ENCODE results near the genes GON7 and SERPINA9.

DNA sequence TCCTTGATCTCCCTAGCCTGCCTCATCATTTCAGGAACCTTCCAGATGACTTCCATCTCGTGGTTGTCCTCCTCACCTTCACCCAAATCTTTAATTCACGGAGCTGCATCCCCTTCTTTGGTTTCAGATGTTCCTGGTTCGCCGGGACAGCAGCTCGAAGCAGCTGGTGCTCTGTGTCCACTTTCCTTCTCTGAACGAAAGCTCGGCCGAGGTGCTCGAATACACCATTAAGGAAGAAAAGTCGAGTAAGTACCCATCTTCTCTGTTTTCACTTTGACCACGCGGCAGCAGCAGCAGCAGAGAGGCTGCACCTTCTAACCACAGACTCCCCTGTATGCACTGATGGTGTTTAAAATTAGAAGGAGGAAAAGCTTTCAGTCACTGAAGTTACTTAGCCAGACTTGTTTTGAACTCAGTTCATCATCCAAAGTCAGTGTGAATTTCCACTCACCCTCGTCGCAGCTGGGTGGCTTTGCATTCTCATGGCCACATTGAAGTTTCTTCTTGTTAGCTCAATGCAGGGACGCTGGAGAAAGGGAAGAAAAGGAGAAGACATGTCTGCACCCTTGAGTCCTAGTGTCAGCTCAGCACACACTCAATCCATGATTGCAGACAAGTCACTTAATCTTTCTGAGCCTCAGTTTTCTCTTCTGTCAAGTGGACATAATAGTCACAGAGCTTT, 63.8 kb downstream of the RIN3 start:
- PRO-cap, result no peak
- RAMPAGE, long total RNA, 2 experiments, result no peak in any of the 2 experiments

GRCh38 chr14:92711586-92712417, 36.6 kb downstream of the LGMN start:
- PRO-cap, result no peak
- RAMPAGE, long total RNA, 2 experiments, result no peak in any of the 2 experiments

GRCh38 chr14:92726116-92726733, 22.2 kb downstream of the LGMN start:
- PRO-cap, result no peak
- RAMPAGE, long total RNA, 2 experiments, result no peak in any of the 2 experiments

GRCh38 chr14:92753220-92753742, 4.9 kb upstream of the LGMN start:
- PRO-cap, result no peak
- RAMPAGE, long total RNA, 2 experiments, result no peak in any of the 2 experiments

- PRO-cap, result no peak
- RAMPAGE, long total RNA, 2 experiments, result no peak in any of the 2 experiments
Measured at GRCh38 chr14:92780299-92780913, 13.7 kb upstream of the GOLGA5 start.

DNA sequence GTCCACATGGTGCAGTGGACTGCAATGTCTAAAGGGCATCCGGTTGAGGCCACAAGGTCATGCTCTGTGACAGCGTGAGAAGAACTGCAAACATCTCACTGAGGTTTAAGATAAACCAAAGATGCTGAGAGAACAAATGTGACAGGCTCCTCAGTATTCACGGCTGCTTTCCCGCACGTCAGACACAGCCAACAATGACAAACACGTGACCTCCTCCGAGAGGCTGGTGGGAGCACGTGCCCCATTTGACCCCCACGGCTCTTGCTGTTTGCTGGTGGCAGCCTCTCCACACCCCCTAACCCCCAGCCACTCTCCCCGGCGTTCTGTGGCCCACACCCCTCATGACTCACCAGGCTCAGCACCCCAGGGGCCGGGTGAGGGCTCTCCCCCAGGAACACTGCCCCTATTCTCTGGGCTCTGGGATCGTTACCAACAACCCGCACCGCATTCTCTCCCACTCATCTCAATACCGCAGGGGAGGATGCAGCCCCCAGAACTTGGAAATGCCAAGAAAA, 79.4 kb downstream of the ITPK1 start:
- PRO-cap, result no peak
- RAMPAGE, long total RNA, 2 experiments, result no peak in any of the 2 experiments

GRCh38 chr14:93137761-93138223, 22.1 kb upstream of the ITPK1 start:
- PRO-cap, result no peak
- RAMPAGE, long total RNA, 2 experiments, result no peak in any of the 2 experiments

GRCh38 chr14:93206472-93207165, at the start of gene GON7:
Gene GON7, minus strand, starts transcription at chr14:93207065.
- PRO-cap, result bidirectional peak, plus-strand start at chr14:93207284, minus-strand start at chr14:93207065
- RAMPAGE, long total RNA, 2 experiments, result start-site peak on the minus strand in 2 of 2 experiments, at chr14:93207044-93207093 at its widest, 71 to 134 reads per replicate

DNA sequence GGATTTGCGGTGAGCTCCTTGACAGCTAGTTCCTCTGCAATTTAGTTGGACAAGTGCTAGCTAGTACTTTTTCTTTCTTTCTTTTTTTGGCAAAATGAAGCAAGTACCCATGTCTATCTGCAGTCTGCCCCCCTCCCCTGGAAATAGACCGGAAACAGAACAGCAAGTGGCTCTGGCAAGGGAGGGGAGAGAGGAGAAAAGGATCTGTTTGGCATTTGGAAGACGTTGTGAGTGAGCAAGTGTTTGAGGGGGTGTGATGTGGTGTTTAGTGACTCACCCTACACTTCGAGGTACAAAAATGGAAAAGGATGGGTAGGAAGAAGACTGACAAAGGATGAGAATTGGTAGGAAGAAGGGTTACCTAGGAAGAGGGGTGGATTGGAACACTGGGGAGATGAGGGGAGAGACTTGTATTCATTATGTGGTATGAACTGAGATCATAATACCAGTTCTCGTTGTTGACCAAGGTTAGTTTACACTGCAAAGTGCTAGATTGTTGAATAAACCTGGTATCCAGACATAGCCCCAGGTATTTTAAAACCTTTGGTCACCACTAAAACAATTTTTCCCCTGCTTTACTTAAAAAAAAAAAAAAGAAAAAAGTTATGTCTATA, 936 bp downstream of the UBR7 start:
- PRO-cap, result no peak
- RAMPAGE, long total RNA, 2 experiments, result no peak in any of the 2 experiments

GRCh38 chr14:93431056-93431340, 259 bp downstream of the UNC79 start:
- PRO-cap, result no peak
- RAMPAGE, long total RNA, 2 experiments, result no peak in any of the 2 experiments

DNA sequence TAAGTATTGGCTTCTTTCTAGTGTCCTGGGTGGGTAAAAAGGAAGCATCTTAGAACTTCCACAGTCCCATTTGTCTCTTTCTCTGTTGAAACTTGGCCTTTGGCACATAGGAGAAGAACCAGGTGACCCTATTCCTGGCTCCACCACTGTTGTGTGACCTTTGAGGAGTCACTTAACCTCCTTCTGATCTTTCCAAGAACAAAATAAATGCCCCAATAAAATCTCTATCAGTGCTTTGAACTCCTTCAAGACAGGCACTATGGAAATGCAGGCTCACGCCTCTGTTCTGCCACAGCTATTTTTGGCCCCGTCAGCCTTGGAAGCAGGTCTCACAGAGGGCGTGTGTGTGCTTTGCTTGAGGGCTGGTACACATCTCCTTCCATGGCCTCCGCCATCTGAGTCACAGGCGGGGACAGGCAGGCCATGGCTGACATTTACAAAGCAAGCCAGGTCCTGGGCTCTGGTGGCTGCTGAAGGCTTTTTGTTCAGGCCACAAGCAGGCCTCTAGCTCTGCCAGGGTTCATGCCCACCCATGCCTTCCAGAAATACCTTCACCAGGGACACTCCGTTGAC, 16.1 kb downstream of the PRIMA1 start:
- PRO-cap, result no peak
- RAMPAGE, long total RNA, 2 experiments, result no peak in any of the 2 experiments

DNA sequence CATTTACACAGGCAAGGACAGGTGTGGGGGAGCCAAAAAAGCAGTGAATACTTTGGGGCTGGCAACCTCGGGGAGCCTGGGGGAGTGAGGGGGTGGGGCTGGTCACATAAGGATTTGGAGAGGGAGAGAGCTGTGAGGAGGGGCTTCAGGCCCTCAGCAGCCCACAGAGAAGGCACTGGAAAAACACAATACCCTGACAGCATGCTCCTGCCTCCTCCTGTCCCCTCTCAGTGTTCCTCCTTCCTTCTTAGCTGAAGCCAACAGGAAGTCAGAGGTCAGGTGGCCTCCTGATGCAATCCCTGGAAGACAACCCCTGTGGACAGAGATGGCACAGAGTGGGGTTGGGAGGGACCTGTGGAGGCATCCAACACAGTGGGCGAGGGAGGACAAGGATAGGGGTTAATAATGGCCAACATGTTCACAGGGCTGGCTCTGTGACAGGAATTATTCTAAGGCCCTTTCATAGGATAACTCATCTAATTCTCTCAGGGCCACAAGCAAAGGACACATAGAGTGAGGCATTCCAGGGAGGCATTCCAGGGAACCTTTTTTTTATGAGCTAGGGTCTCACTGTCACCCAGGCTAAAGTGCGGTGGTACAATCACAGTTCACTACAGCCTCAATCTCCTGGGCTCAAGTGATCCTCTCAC, 15.4 kb upstream of the IFI27L2 start:
- PRO-cap, result no peak
- RAMPAGE, long total RNA, 2 experiments, result no peak in any of the 2 experiments

- PRO-cap, result no peak
- RAMPAGE, long total RNA, 2 experiments, result no peak in any of the 2 experiments
Measured at GRCh38 chr14:94288516-94289384, 4.3 kb downstream of the SERPINA10 start.

- PRO-cap, result no peak
- RAMPAGE, long total RNA, 2 experiments, result no peak in any of the 2 experiments
Measured at GRCh38 chr14:94345655-94346145, 22.6 kb upstream of the SERPINA6 start.

DNA sequence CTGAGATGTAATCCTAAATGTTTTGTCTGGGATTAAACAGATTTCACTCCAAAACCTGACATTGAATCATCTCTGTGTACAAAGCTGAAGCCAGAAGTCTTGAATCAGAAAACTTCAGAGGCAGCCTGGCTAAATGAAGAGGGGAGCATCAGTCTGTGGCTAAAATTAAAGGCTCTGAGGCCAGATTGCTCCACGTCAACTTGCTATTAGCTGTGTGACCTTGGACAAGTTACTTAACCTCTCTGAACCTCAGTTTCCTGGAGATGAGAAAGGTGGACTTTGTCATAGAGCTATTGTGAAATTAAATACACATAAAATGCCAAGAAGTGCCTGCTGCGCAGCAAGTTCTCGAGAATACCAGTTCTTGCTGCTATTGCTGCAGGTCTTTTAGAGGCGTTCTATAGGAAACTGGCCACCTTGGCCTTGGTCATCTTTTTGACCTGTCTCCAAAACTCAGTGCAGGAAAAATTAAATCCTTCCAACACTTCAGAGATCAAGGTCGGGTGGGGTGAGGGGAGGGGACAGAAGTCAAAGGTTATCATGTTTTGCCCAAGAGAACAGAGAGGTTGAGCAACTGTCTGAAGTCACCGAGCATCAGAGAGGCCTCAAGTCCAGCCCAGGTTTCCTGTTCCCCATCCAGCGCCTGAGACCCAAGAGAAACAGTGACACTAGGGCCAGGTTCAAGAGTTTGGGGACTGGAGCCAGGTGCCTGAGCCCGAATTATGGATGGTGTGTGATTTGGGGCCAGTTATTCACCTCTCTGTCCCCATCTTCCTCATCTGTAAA, 1.2 kb downstream of the SERPINA1 start:
- PRO-cap, result no peak
- RAMPAGE, long total RNA, 2 experiments, result no peak in any of the 2 experiments

DNA sequence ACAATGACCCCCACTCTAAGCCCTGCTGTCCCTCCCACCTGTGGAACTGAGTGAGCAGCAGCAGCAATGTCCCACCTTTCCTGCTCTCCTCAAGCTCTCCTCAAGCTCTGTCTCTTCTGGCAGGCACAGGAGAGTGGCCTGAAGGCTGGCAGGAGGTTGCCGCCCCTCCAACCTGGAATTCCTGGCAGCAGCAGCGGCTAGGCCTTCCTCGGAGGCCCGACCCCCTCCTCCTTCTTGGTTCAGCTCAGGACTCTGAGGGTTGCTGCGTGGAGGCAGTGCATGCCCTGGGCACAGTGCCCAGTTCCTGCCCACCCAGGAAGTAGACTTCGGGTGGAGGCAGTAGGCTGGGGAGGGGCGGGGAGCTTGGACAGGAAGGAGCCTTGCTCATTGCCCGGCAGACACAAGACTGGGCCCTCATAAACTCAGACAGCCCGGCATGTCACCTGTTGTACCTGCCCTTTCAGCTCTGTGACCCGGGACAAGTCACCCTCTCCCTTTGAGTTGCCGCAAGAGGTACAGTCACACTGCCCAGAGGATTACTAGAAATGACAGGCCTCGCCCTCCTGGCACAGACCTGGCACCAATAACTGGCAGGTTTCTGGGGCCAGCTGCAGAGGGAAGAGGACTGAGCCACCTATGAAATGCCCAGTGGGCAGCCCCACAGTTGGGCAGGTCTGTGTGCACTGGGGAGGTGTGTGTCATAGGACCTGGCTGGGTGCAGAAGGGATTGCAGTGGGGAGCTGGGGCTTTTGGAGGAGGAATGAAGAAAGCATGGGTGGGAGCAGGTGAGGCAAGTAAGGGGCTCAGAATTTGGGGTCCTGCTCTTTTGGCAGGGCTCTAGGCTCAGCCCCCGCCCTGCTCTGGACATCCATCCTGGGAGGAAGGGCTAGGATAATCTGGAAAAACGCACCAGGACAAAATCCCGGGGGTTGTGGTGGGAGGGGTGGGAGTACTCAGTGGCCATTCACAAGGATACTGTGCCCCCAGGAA, 2.3 kb upstream of the SERPINA1 start:
- PRO-cap, result no peak
- RAMPAGE, long total RNA, 2 experiments, result start-site peak on the minus strand in 2 of 2 experiments, centred at positions 240 to 250 of the sequence, 60 to 64 reads per replicate

GRCh38 chr14:94451872-94452231, 748 bp downstream of the SERPINA11 start:
- PRO-cap, result no peak
- RAMPAGE, long total RNA, 2 experiments, result no peak in any of the 2 experiments

GRCh38 chr14:94476017-94476728, at the start of gene SERPINA9:
Gene SERPINA9, minus strand, starts transcription at chr14:94476197.
- PRO-cap, result no peak
- RAMPAGE, long total RNA, 2 experiments, result no peak in any of the 2 experiments

DNA sequence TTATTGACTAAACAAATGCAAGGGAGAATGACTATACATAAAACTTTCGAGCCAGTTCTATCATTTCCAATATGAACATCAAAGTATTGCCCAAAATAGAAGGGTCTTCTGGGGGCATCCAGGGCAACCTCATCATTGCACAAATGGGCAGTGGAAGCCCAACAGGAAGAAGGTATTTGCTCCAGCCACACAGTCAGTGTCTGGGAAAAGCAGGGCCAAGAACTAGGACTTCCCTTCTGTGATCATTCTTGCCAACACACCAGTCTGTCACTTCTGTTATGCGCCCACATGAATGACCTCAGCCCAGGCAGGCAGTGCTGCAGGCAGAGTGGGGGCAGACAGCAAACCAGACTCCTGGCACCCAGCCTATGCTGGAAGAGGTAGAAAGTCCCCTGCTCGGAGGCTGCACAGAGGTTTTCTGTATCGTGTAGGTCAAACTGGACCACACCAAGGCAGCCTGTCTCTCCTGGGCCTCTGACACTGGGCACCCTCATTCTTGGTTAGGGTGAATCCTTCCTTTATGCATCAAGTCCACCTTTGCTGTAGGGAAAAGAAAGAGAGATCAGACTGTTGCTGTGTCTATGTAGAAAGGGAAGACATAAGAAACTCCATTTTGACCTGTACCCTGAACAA, 5.8 kb upstream of the SERPINA9 start:
- PRO-cap, result no peak
- RAMPAGE, long total RNA, 2 experiments, result no peak in any of the 2 experiments

DNA sequence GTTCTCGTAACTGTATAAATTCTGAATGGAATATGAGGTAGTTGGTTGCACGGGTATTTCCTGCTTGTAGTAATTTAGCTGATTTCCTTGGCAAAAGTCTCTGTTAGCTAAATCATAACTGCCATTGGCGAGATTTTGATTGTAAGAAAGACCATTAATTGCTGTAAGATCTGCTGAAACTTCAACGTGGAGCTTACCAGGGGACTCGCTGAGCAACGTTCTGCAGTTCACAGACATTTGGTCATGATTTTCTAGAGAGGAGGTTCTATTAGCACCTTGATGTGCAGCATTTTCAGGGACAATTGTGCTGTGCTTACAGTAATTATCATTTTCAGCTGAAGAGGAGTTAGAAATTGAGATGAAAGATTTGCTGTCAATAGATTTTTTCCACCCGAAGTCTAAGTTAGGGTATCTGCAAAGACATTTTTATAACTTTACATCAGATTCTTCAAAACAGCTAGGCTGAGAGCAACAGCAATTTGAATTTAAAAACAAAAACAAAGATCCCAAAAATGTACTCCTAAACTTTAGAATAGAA, 53.5 kb downstream of the DICER1 start:
- PRO-cap, result no peak
- RAMPAGE, long total RNA, 2 experiments, result no peak in any of the 2 experiments